Smooth muscle cell (in vitro differentiated cells): ENCODE measurements around the gene CLUL1.

DNA sequence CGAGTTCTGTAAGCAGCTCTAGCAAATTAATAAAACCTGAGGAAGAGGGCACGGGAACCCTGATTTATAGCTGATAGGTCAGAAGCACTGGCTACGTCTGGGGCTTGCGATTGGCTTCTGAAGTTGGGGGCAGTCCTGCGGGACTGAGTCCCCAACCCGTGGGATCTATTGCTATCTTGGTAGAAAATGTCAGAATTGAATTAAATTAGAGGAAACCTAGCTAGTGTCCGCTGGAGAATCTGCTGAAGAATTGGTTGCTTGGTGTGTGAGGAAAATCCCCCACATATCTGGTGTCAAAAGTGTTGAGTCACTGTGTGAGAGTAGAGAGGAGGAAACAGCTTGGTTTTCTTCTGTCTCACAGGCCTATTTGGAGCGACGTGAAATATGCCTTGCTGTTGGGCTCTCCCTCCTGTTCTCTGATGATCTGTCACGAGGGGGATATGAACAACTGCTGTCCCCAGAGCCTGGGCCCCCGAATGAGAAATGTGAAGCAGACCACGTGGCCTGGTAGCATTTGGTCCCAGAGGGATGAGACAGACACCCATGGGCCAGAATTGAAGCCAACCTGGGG is 18.4 kb upstream of the COLEC12 start:
- RAMPAGE, long total RNA = no peak

DNA sequence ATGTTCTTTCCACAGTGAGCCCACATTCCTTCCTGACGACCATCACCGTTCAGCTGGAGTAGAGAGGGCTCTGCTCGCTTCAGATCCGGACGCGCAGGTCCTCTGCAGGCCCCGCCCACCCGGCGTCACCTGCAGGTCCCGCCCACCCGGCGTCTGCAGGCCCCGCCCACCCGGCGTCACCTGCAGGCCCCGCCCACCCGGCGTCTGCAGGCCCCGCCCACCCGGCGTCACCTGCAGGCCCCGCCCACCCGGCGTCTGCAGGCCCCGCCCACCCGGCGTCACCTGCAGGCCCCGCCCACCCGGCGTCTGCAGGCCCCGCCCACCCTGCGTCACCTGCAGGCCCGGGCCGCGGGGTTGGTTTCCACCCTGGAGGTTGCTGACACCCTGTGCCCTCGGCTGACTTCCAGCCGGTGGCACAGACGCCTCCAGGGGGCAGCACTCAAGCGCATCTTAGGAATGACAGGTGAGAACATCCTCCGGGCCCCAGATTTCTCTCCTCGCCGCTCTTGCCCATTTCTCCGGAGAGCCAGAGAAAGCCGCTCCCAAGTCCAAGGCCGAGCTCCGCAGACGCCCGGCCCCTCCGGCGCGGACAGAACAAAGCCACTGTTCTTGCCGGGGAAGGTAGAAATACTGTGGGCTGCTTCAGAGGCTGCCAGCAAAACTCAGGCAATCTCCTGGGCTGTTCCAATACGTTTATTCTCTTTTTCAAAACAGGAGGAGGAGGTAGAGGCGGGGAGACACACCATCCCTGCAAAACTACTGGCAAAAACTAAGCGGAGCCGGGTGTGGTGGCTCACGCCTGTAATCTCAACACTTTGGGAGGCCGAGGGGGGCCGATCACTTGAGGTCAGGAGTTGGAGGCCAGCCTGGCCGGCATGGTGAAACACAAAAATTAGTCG is at the start of gene CLUL1:
TSS of gene CLUL1 (plus strand) at position 322 of the 899 bp plus-strand sequence.
- RAMPAGE, long total RNA = no peak

GRCh38 chr18:661931-662543 is 4.6 kb downstream of the TYMS start:
- RAMPAGE, long total RNA = start-site peak on the plus strand at chr18:662168-662313, 59 and 36 reads in 2 replicates

- RAMPAGE, long total RNA = no peak
Observed at GRCh38 chr18:713044-713528, 656 bp upstream of the ENOSF1 start.

DNA sequence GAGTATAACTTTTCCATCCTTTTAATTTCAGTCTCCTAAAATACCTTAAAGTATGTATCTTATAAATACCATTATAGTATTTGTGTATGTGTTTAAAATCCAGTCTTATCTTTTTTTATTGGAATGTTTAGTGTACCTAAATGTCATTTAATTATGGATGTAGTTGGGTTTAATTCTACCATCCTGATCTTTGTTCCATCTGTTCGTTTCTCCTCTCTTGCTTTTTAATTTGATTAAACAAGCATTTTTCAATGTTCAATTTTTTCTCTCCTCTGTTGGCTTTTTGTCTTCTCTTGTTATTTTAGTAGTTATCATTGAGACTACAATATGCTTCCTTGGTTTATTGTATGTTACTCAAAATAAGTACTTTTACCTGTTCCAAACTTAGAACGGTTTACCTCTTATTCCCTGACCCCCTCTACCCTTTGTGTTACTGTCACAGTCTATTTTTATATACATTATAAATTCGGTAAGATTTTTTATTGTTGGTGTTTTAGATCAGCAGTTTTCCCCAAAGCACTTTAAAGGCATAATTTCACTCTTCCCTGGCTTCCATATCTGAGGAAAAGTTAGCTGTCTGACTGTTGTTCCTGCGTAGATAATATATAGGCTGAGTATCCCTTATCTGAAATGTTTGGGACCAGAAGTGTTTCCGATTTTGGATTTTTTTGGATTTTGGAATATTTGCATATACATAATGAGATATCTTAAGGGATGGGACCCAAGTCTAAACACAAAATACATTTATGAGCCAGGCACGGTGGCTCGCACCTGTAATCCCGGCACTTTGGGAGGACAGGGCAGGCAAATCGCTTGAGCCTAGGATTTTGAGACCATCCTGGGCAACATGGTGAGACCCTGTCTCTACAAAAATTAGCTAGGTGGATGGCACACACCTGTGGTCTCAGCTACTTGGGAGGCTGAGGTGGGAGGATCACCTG is 15.1 kb upstream of the ENOSF1 start:
- RAMPAGE, long total RNA = no peak

- RAMPAGE, long total RNA = no peak
Observed at GRCh38 chr18:811763-812116, 302 bp downstream of the YES1 start.

GRCh38 chr18:813435-813722 is 1.3 kb upstream of the YES1 start:
- RAMPAGE, long total RNA = no peak

DNA sequence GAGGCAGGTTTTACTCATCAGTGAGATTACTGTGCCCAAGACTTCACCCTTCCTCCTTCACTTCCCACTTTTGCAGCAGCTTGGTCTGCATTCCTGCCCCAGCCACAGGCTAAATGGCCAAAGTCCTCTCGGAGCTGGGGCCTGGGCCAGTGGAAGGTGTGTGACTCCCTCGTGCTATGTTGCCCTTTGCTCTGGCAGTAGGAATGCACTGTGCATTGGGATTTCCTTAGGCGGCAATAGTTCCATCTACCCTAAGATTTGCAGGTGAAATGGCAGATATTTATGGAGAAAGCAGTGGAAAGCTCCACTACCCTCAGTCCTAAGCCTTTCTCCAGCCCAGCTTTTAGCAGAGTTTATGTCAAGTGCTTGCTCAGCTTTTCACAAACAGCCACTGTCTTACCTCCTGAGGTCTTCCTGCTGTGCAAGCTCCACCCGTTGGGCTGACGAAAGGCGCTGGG is 36.3 kb upstream of the YES1 start:
- RAMPAGE, long total RNA = no peak

- RAMPAGE, long total RNA = no peak
Observed at GRCh38 chr18:928832-929234, 24.2 kb downstream of the ADCYAP1 start.

GRCh38 chr18:985104-985802 is 80.6 kb downstream of the ADCYAP1 start:
- RAMPAGE, long total RNA = no peak

DNA sequence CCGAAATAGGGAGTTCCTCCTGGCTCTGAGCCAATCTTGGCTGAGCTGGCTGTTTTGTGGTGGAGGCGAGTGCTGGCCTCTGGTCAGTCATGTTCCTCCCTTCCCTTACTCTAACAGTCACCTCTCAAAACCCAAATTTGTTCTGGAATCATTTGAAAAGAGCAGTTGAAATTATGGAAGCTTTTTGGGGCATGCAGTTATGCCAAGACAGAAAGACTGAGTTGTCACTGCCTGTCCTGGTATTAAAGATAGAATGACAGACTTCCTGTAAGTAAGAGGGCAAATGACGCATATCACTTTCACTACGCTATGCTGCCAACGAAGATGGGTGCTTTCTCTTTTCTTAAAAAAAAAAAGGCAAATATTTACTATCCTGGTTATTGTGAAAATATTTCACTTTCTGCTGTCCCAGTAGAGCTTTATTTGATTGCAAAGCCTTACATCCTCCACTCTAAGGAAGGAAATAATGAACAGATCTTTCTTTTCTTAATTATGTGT is 607.3 kb downstream of the ADCYAP1 start:
- RAMPAGE, long total RNA = no peak

- RAMPAGE, long total RNA = no peak
Observed at GRCh38 chr18:2515823-2516742, 55.2 kb downstream of the METTL4 start.

DNA sequence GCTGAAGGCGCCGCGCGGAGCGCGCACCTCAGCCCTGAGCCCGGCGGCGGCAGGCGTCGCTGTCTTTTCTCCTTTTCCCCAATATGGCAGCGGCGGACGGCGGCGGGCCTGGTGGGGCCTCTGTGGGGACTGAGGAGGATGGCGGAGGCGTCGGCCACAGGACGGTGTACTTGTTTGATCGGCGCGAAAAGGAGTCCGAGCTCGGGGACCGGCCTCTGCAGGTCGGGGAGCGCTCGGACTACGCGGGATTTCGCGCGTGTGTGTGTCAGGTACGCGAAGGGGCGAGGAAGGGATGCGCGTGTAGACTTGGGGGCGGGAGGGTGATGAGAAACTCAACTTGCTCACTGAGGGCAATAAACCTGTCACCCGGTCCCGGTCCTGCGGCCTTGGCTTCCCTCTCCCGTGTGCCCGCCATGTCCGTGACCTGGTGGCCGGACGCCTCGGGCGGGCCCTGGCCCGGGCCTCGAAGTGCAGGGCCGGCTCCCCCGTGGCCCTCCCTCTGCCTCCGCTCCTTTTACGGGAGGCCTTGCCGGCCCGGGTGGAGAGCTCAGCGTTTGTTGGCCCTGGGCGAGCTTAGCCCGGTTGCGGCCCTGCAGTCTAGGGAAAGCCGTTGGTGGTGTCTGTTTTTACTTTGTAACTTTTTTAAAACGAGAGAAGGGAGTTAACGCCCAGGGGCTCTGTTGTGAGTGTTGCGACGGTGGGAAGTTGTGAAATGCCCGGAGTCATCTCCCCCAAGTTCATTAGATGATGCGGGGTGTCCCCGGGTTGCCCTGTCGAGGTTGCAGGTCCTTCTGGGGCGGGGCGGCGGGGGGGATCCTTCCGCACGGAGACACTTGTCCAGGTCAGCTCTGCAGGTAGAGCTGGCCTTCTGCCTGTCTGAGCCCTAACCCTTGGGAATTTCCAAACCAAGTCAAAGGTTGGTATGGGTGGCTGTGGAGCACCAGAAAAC is 741 bp downstream of the SMCHD1 start:
- RAMPAGE, long total RNA = no peak

GRCh38 chr18:2706219-2707411 is 51.1 kb downstream of the SMCHD1 start:
- RAMPAGE, long total RNA = no peak

DNA sequence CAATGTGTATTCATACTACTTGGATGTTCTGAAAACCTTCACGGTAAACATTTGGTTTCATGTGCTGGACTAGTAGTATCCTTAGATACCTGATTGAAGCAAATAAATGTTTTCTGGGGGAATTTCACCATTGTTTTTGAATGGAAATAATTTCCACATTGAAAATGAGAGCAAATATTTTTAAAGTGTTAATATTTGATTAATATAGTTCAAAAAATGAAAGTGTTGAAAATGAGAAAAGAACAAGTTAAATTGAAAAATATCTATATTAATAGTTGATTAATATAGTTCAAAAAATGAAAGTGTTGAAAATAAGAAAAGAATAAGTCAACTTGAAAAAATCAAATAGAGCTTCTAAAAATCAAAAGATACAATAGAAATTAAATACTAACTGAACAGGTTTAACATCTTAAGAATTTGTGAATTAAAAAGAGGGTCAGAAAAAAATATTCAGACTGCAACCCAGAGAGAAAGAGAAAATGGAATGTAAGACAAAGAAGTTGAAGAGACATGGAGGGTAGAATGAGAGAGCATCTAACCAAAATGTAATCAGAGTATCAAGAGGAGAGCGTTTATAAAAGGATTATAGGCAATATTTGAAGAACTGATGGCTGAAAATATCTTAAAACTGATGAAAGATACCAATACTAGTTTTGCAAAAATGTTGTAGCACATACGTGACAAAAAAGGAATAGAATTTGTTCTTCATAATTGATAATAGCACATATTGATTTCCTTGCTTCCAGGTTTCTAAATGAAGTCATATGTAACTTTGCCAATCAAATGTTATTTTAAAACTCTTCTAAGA is 65.3 kb upstream of the EMILIN2 start:
- RAMPAGE, long total RNA = no peak

GRCh38 chr18:2853220-2853620 is 6.4 kb downstream of the EMILIN2 start:
- RAMPAGE, long total RNA = no peak

DNA sequence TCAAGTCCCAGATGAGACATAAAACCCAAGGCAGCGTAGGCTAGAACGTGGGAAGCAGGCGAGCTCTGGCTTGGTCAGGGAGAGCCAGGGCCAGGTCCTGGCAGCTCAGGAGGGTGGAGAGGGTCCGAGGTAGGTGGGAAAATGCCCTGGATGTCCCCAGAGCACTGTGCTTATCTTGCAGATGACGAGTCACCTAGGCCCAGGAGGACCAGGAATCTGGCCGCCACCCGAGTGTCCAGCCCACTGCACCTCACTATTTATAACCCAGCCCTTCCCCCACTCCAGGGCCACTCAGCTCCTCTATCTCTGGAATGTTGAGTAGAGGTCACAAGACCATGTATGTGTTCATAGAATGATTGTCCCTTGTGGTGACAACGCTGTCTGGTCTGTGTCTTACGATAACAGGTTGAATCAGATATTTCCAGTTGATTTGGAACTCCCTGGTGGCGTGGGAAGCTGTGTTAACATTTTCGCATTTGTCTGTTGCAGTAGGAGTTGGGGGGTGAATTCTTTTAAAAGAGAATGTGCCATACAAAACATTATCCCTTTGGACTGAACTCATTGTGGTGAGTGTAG is 47.4 kb downstream of the EMILIN2 start:
- RAMPAGE, long total RNA = no peak

- RAMPAGE, long total RNA = no peak
Observed at GRCh38 chr18:2955942-2956677, 56.8 kb downstream of the LPIN2 start.

GRCh38 chr18:2967763-2968074 is 45.2 kb downstream of the LPIN2 start:
- RAMPAGE, long total RNA = no peak

DNA sequence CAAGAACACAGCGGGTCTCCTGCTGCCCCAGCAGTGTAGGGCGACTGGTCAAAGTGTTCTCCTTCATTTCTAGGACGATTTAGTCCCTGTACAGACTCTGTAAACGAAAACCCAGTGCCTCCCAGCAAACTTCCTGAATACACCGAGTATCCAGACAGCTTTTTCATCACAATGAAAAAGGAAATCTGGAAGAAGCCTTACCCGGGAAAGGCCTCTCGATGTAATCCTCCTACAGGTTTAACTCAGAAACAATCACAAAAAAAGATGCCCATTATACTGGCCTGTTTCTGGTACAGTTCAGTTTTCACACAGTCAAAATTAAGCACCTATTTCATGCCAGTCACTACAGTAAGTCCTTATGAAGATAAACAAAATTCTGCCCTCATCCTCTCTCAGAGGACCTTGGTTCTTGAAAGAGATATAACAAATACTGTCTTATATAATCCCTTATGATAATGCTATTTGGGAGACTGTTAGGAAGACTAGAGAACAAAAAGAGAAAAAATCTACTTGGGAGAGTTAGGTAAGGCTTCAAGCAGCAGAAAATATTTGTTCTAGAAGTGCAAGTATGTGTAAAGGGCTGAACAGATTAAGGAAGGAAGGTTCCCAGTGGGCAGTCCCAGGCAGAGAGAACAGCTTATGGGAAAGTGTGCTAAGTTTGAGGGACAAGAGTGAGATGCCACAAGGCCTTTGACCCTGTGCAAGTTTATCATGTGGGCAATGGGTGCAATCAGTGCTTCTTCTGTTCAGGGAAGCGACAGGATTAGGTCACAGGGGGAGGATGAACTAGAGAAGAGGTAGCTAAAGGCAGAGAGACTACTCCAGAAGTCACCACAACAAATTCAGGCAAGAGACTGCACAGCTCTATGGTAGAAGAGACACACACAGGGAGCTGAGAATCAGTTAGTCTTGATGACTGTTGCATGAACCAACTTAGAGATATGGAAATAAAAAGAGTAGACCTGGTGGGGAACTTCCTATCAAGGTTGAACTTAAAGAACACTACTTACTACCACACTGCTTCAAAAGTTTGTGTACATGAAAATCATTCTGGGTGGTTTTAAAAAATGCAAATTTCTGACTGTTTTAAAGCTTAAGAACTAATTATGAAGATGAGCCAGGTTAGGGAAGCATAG is 44.5 kb downstream of the LPIN2 start:
- RAMPAGE, long total RNA = no peak